ENCODE measurements around the gene AADACL3.

DNA sequence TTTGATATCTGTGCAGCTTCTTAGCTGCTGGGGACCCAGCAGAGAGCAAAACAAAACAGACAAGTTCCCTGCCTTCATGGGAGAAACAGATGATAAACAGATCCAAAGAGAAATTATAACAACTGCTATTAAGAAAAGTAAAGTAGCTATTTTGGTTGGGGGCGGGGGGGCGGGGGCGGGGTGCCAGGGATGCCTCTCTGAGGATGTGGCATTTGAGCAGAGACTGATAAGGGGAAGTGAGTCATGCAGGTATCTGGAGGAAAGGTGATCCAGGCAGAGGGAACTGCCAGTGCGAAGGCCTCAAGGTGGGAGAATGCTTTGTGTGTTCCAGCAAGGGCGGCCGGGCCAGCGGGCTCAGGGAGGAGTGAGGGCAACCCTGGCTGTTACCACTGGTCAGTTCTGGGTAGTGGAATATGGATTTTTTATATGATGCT lies 7.0 kb upstream of the TNFRSF1B start:
- PRO-cap: no peak
- RAMPAGE, long total RNA, 4 experiments: no peak in any of the 4 experiments

DNA sequence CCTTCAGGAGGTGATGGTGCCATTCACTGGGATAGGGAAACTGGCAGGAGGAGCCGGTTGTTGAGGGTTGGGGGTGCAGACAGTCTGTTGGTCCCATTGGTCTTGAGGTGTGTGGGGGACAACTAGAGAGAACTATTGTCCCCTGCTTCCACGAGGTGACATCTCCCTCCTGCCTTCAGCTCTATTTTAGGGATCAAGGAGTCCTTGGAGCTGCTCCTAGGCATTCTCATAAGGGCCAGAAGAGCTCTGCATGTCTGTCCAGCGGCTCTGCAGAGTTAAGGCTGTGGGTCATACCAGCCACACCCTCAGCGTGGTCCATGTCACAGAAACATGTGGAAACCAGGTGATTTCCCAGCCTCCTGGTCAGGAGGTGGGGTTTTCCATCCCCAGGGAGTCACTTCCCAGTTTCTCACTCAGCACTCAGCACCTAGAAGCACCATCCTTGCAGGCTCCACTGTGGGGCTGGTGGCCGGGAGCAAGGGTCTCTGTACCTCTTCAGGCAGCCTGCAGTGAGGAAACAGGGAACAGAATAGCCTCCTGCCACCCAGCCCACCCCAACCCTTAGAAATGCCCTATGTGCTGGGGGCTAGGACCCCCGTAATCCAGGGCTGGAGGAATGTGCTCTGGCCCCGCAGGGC lies 1.5 kb upstream of the TNFRSF1B start:
- PRO-cap: no peak
- RAMPAGE, long total RNA, 4 experiments: no peak in any of the 4 experiments

GRCh38 chr1:12168167-12169311 lies 1.7 kb downstream of the TNFRSF1B start:
- PRO-cap: bidirectional peak, plus-strand start at chr1:12168686, minus-strand start at chr1:12168655
- RAMPAGE, long total RNA, 4 experiments: no peak in any of the 4 experiments

DNA sequence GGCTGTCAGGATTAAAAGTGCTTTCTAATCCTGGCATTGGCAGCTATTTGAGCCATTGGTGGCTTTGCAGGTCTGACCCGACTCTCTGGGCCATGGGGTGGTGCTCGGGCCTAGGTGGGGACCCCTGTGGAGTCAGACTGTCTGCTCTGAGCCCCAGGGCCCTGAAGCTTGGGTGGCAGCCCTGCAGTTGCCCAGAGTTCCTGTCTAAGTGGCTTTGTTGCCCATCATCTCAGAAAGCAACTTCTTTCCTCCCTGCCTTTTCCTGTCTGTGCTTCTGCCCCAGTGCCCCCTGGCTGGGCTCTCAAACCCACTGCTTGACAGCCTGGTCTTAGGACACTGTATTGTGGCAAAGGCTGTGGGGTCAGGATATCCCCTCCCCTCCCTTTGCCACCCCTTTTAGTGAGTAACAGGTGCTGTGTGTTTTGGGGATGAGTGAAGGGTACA lies 5.6 kb downstream of the TNFRSF1B start:
- PRO-cap: no peak
- RAMPAGE, long total RNA, 4 experiments: no peak in any of the 4 experiments

DNA sequence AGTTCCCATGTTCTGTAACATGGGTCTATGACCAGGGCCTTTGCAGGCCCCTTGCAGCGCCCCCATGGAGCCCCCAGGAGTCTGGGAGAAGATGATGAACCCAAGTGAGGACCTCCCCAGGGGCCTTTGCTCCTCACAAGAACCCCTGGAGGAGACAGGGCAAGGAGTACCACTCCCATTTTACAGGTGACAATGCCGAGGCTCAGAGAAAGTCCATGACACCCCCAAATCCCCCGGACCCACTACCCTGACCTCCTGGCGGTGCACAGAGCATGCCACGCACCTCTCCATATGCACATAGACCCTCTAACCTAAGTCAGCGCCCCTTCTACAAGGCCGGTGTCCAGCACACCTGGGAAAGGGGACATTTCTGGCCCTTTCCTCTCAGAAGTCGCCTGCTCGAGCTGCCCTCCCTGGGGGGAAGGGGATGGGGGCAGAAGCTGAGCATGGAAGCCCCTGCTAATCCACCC lies 14.5 kb downstream of the TNFRSF1B start:
- PRO-cap: no peak
- RAMPAGE, long total RNA, 4 experiments: no peak in any of the 4 experiments

DNA sequence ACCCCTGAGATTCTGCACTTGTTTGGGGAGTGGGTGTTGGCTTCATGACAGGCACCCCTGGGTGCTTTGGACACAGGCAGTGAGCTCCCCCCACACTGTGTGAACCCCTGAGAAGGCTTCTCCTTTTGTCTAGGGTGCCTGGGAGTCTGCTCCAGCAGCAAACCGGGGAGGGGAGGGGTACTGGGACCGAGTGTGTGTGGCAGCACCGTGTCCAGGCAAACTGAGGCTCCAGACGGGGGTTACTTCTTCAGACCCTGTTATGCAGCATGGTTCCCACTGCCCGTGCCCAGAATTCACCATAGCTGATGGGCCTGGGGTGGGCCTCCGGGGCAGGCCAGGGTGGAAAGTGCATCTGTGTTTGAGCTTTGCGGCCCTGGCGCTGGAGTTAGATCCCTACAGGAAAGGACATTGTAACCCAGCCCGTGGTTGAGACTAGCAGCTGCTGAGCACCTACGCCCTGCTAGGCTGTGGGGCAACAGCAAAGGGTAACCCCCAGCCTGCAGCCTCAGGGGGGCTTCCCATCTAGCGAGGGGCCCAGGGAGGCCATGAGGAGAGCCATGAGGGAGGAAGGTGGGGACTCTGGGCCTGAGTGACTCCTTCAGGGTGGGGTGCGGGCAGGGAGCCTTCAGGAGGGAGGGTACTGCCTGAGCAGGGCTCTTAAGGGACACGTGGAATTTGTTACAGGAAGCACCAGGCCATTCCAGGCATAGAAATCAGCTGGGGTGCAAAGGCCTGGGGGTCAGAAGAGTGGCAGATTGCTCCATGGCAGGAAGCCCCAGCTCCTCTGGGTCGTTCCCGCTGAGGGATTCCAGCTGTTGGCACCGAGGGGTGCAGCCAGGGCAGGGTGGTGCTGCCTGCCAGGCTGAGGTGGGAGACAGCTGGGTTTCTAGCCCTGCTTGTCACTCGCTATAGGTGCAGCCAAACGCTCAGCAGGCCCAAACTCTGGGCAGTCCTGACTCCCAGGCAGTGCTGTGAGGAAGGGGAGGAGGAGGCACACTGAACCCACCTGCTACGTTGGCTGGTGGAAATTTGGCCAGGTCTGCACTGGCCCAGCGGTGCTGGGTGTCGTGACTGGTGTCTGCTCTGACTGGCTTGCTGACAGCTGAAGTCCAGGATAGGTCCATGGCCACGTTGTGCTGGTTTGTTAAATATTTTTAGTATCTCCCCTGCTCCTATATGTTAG lies 19.0 kb downstream of the TNFRSF1B start:
- PRO-cap: no peak
- RAMPAGE, long total RNA, 4 experiments: no peak in any of the 4 experiments

DNA sequence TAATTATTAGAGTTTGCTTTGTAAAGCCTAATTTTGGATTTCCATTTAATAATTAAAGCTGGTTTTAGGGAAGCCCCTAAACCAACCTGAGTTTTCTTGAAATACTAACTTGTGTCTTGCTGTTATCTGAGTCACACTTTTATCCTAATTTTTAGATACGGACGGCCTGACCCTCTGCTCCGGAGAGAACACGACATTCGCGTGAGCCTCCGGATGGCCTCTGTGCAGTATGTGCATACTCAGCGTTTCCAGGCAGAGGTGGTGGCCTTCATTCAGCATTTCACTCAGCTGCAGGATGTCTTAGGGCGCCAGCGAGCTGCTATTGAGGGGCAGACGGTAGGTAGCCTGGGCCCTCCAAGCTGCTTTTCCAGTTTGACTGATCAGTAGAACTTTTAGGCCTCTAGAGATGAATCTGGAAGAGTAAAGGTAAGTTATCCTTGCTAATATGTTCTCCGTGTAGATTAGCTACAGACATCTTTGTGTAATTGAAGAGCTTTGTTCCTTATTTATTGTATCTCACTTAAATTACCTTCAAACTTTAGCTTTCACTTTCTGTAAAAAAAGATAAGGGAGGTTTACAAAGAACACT lies 63.6 kb downstream of the VPS13D start:
- PRO-cap: no peak
- RAMPAGE, long total RNA, 4 experiments: no peak in any of the 4 experiments

DNA sequence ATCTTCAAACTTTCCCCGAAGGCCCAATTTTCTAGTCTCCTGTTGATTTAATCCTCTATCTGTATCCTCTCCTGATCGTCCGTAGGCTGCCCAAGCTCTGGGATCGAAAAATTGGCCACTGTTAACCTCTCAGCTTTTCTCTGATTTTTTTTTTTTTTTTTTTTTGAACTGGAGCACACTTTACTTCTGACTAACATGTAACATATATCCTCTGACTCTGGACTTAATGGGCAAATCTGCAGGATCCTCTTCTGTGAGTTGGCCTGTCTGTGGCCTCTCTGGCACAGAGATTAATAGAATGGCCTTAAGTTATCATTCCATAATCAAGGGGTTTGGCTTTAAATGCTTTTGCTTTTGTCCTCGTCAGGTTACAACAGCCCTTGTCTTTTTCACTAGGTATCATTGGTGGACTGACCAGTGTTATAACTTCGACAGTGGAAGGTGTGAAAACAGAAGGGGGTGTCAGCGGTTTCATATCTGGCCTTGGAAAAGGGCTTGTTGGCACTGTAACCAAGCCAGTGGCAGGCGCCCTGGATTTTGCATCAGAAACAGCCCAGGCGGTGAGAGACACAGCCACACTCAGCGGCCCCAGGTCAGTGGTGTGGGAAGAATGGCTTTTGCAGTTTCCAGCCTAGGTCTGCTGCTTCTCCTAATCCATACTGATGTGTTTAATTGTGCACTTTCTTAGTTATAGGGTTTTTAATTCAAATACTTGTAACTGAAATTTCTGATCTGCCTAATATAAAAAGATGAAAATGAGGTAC lies 158.0 kb downstream of the DHRS3 start:
- PRO-cap: no peak
- RAMPAGE, long total RNA, 4 experiments: start-site peak on the plus strand in 1 of 4 experiments, centred at position 510 of the sequence, 18 reads per replicate

DNA sequence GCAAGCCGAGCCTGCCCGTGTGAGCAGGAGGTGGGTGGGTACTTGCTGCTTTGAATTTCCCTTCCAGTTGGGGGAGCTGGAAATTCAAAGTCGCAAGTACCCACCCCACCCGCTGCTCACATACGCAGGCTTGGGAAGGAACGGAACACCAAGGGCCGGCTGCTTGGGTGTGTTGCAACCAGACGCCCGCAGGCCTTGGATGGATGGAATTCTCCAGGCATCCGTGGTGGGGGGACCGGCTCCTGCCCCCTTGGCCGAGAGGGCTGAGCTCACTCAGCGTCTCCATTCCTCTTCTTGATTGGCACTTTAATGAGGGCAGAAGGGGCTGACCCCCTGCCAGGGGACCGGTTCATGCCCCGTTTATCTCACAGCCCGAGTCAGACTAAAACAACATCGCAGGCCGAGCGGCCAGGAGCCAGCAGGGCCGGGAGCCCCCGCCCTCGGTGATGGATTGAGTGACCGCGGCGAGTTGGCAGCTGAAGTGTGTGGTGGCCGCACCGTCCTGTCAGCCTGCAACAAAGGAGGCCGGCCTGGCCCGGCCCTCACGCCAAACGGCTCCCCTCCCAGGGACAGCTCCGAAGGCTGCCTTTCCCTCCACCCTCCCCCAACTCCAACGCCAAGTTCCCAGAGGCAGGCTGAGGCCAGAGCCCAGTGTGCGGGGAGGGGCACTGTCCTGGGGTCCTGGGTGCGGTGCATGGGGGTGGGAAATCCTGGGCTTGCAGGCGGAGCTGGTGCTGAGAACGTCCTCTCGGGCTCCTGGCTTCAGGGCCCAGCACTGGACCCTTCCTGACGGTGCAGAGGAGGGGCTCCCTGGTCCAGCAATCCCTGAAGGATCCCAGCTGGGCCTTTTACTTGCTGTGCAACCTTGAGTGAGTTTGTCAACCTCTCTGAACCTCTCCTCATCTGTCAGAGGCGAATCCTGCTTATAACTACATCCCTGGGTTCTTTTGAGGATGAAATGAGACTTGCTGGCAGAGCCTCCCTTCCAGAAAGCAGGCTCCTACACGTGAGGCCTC lies 77.7 kb downstream of the DHRS3 start:
- PRO-cap: no peak
- RAMPAGE, long total RNA, 4 experiments: no peak in any of the 4 experiments

DNA sequence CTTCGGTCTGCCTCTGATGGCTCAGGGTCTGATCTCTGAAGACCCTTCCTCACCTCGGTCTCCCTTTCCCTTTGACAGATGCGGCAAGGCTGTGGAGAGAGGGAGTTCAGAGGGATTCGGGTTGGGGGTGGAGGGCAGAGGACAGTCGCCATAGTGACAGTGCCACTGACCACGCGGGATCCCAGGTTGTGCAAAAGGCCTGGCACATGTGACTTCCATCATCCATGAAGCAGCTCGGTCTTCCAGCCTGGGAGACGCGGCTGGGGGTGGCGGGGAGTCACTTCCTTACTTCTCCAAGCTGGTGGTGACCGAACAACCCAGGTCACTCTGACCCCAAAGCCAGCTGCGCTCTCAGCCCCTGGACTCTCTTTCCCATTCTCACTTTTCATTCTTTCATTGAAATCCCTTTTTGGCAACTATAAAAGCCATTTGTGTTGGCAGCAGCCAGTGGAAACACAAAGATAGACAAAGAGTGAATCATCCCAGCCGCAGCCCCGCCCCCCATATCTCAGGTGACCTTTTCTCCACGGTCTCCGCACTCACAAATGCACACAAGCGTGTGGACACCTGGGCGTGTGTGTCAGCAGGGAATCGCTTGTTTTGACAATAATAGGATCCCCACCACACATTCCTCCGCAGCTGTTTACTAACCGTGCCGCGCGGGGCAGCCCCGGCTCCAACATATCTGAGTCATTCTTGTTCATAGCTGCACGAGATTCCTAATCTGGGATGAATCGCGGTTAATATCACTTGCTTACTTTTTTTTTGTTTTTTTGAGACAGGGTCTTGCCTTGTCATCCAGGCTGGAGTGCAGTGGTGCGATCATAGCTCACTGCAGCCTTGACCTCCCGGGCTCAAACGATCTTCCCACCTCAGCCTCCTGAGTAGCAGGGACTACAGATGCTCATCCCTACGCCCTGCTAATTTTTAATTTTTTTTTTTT lies 68.3 kb downstream of the DHRS3 start:
- PRO-cap: no peak
- RAMPAGE, long total RNA, 4 experiments: no peak in any of the 4 experiments

DNA sequence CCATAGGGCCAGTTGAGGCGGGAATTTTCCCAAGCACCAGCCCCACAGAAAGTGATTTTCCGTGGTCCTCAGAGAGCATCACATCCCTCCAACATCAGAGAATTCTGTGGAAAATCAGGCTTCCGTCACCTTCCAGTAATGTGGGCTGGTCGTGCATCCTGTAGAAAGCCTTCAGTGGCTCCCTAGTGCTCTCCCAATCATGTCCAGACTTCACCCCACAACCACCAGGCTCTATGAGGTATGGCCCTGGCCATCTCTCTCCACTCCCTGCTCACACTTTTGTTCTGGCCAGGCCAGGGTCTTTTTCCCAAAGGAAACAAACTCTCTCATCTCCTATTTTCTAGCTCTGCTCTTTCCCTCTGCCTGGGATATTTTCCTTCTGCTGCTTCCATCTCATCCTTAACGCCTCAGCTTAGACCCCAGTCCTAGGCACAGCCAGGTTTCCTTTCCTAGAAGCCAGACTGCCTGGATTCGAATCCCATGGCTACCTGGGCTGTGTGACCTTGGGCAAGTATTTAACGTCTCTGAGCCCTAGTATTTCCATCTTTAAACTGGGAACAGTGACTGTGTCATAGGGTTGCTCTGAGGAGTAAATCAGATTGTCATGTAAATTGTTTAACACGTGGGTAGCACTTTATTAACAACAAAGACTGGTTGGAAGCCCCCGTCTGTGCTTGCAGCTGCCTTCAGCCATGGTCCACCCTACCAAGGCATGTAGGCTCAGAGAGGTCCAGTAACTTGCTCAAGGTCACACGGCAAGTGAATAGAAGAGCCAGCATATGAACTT lies 18.5 kb downstream of the DHRS3 start:
- PRO-cap: no peak
- RAMPAGE, long total RNA, 4 experiments: start-site peak on the minus strand in 2 of 4 experiments, centred at positions 402 to 430 of the sequence, 15 to 34 reads per replicate

- PRO-cap: no peak
- RAMPAGE, long total RNA, 4 experiments: no peak in any of the 4 experiments
Measured at GRCh38 chr1:12601622-12602707, 16.0 kb downstream of the DHRS3 start.

DNA sequence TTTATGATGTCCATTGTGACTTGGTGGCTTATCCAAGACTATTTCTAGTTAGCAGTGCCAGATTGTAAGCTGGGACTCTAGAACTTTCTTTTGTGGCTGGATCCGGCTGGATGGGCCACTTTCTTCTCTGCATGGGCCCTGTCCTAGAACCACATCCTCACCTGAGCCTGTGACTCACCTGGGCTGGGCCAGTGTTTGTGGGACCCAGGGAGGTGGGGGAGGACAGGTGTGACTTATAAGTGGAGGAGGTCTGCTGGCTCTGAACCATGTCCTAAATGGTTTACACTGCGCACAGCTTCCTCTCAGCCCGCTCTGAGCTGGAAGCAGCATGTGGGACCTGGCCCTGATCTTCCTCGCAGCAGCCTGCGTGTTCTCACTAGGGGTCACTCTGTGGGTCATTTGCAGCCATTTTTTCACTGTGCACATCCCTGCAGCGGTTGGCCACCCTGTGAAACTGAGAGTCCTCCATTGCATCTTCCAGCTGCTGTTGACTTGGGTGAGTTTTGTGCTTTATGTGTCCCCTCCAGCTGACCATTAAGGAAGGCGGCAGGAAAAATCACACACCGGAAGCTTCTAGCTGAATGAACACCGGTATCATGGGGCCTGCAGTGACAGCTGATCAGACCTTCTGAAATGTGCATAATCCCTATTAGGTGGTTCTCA lies at the start of gene AADACL3:
AADACL3 (plus strand) TSS at position 262 of the 663 bp plus-strand sequence.
- PRO-cap: no peak
- RAMPAGE, long total RNA, 4 experiments: no peak in any of the 4 experiments

DNA sequence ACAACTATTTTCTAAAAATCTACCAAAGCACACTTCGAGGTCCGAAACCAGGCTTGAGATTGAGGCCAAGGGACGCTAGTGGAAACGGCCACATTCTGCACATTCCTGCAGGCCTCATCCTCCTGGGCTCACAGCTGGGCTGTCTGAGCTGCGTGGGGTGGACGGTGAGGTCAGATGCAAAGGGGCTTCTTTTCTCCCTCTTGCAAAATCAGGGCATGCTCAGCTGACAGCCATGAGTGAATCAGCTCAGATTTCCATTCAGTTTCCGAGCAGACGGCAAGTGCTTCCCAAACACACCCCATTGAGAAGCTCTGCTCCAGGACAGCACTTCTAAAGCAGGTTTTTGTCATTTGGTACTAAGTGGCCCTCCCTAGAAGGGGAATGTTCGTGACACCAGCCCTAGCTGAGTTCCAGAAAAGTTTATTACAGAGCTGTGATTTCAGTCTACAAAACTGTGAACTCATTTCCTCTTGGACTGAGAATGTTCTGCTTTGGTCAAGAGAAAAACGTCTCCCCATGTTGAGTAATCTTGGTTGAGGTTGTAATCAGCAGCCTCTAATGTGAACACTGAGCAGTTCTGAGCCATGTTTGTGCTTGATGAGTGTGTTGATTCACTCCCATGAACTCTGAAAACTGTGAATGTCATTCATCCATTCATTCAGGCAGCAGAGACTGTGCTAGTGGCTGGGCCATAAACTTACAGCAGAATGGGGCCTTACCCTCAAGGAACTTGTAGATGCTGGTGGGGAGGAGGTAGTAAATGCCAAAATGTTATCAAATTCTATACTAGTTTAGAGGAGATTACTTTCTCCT lies 10.1 kb downstream of the PDPN start:
- PRO-cap: unidirectional peak, plus-strand start at position 272 of the sequence
- RAMPAGE, long total RNA, 4 experiments: no peak in any of the 4 experiments

- PRO-cap: no peak
- RAMPAGE, long total RNA, 4 experiments: no peak in any of the 4 experiments
Measured at GRCh38 chr1:13665604-13666187, 34.3 kb upstream of the PRDM2 start.

- PRO-cap: no peak
- RAMPAGE, long total RNA, 4 experiments: no peak in any of the 4 experiments
Measured at GRCh38 chr1:14300955-14301804, 297.3 kb upstream of the KAZN start.

DNA sequence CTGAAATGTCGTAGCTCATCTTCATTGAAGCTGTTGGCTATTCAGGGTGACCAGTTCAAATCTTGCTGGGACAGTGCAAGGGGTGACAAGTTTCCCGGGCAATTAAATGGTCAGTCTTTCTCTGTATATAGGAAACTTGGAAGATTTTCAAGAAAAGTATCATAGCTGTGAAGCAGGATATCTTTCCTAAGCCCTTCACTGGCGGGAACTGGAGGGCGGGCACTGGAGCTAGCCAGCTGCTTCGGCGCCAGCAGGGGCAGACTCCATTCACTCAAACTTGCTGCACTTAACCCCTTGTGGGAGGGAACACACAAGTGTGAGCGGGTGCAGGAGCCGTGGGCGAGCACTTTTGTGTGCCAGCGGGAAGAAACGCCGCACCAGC lies 232.2 kb upstream of the KAZN start:
- PRO-cap: no peak
- RAMPAGE, long total RNA, 4 experiments: no peak in any of the 4 experiments

DNA sequence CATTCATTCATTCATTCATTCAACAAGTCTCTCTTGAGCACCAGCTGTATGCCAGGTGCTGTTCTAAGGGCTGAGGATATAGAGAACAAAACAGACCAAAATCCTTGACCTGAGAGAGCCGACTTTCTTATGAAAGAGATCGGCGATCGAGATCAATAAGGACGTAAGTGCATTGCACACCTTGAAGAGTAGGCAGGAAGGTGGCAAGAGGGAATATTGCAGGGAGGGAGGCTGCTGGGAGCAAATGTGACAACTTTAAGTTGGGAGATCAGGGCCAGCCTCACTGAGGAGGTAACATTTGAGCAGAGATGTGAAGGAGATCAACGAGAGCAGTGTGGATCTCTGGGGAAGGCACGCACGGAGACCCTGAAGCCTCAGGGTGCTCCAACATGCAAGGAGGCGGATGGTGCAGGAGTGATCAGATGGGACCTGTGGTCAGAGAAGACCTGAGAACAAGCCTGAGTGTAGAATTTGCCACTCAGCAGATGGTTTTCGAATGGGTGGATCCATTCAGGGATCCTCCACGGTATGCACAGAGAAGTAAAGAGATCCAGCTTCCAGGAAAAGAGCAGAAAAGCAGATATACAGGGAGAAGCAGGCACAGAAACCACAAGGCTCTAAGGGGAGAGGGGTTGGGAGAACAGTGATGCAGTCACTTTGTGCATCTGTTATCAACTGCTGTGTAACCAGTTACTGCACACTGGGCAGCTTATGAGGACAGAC lies 138.5 kb downstream of the KAZN start:
- PRO-cap: no peak
- RAMPAGE, long total RNA, 4 experiments: start-site peak on the plus strand in 1 of 4 experiments, centred at position 303 of the sequence, 8 reads per replicate

GRCh38 chr1:14925012-14925572 lies 228.5 kb upstream of the TMEM51 start:
- PRO-cap: no peak
- RAMPAGE, long total RNA, 4 experiments: no peak in any of the 4 experiments

DNA sequence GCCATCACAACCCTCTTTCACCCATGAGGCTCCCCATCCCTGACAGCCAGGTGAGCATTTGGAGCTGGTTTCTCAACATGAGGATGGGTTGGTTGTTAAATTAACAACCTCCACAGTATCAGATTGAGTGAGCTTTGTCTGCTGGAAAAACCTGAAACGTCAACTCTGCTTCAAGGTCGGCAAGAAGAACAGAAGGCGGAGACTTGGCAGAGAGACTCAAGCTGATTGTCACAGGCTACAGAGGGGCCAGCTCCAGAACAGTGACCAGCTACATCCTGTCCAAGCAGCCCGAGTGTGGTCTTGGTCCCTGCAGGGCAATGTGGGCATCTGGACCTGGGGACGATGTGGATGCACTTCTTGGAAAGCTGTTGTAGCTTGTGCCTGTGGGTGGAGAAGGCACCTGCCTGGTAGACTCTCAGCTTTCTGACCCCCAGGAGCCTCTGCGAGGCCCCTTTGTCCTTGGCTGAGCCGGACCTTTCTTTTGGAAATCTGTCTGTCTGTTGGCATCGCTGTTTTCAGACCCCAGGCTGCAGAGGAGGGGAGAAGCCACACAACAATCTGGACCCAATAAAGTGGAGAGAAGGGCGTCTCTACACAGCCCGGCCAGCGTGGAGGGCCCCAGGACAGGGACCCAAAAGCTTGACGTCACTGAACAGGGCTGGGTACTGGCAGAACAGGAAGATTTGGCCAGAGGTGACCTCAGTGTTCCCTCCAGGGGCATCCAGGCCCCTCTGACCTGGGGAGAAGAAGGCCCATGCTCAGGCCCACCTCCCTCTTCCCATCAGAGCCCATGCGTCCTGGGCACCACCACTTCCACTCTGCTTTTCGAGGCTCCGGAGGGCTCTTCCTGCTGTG lies 36.4 kb upstream of the TMEM51 start:
- PRO-cap: no peak
- RAMPAGE, long total RNA, 4 experiments: start-site peak on the plus strand in 1 of 4 experiments, centred at position 474 of the sequence, 6 reads per replicate

Data from transverse colon (tissue), 4 donors.